AG09309 (cell line): ENCODE data around the gene RNF223.

DNA sequence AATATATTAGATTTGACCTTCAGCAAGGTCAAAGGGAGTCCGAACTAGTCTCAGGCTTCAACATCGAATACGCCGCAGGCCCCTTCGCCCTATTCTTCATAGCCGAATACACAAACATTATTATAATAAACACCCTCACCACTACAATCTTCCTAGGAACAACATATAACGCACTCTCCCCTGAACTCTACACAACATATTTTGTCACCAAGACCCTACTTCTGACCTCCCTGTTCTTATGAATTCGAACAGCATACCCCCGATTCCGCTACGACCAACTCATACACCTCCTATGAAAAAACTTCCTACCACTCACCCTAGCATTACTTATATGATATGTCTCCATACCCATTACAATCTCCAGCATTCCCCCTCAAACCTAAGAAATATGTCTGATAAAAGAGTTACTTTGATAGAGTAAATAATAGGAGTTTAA, 57.4 kb downstream of the OR4F16 start:
- RRBS, result no CpG with 5 or more reads among the region's 11 CpGs

DNA sequence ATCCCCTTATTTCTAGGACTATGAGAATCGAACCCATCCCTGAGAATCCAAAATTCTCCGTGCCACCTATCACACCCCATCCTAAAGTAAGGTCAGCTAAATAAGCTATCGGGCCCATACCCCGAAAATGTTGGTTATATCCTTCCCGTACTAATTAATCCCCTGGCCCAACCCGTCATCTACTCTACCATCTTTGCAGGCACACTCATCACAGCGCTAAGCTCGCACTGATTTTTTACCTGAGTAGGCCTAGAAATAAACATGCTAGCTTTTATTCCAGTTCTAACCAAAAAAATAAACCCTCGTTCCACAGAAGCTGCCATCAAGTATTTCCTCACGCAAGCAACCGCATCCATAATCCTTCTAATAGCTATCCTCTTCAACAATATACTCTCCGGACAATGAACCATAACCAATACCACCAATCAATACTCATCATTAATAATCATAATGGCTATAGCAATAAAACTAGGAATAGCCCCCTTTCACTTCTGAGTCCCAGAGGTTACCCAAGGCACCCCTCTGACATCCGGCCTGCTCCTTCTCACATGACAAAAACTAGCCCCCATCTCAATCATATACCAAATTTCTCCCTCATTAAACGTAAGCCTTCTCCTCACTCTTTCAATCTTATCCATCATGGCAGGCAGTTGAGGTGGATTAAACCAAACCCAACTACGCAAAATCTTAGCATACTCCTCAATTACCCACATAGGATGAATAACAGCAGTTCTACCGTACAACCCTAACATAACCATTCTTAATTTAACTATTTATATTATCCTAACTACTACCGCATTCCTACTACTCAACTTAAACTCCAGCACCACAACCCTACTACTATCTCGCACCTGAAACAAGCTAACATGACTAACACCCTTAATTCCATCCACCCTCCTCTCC, 56.7 kb downstream of the OR4F16 start:
- RRBS, result no CpG with 5 or more reads among the region's 18 CpGs

- RRBS, result no CpG with 5 or more reads among the region's 4 CpGs
These were observed 97.1 kb upstream of the SAMD11 start for GRCh38 chr1:826771-826870.

DNA sequence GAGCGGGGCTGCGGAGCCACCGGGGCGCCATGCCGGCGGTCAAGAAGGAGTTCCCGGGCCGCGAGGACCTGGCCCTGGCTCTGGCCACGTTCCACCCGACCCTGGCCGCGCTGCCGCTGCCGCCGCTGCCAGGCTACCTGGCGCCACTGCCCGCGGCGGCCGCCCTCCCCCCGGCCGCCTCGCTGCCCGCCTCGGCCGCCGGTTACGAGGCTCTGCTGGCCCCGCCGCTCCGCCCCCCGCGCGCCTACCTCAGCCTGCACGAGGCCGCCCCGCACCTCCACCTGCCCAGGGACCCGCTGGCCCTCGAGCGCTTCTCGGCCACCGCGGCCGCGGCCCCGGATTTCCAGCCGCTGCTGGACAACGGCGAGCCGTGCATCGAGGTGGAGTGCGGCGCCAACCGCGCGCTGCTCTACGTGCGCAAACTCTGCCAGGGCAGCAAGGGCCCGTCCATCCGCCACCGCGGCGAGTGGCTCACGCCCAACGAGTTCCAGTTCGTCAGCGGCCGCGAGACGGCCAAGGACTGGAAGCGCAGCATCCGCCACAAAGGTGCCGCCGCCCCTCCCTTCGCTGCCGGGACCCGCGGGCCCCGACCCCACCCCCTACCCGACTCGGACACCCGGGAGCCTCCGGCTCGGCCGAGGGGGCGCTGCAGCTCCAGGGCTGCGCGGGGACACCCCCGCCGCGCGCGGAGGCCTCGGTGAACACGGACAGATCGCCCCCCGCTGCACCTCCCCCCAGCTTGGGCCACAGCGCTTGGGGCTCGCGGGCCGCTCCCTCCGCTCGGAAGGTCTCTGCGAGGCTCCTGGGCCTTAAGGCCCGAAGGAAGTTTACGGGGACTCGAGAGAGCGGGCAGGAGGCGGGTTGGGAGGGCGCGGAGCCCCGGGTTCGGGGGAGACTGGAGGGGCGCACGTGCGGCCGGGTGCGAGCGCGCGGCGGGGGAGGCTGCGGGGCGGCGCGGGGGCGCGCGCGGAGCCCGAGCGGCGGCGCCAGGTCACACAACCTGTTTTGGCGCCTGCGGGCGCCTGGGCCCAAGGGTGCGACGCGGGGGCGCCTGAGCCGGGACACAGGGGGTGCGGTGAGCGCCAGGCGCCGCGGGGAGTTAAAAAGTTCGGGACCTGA, 1.0 kb downstream of the SAMD11 start:
- RRBS, result 3% methylated on average over 17 of the region's 149 CpGs

- RRBS, result no CpG with 5 or more reads among the region's 7 CpGs
These were observed 13.6 kb downstream of the NOC2L start for GRCh38 chr1:945505-945813.

DNA sequence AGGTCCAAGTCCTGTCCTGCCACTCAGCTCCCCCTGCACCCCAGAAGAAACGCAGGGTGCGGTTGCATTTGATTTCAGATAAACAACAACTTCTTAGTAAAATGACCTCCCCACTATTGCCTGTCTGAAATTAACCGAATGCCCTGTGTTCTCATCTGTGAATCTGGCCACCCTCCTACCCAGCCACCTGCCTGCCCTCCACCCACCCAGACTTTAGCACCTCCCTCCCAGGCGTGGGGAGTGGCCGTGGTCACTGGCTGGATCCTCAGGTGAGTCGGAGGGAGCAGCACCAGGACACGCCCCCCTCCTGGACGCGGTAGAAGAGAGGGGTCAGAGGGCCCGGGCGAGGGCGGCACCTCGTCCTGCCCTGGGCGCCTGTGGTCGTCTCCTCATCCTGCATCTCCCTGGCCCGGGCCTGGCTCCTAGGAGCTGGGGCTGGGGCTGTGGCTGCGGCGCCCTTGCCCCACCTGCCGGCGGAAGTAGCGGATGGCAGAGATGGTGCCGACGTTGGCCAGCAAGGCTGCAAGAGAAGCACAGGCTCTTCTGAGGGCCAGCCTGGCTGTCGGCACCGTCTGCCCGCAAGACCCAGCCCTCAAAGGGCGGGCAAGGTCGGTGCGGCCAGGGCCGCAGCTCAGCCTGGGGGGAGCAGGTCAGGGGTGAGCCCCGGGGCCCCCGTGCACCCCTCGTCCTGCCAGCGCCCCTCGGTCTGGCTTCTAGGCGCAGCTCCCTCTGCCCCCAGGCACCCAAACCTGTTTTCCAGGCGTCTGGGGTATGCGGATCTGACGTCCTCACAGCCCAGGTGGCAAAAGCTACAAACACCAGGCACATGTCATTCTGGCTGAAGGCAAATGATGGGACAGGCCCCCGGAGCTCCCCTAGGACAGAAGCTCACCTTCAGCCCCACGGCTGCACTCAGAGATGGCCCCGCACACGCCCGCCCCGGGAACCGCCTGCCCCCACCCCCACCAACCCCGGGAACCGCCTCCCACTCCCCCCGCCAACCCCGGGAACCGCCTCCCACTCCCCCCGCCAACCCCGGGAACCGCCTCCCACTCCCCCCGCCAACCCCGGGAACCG, 5.8 kb downstream of the PERM1 start:
- RRBS, result 19% methylated on average over 15 of the region's 57 CpGs

DNA sequence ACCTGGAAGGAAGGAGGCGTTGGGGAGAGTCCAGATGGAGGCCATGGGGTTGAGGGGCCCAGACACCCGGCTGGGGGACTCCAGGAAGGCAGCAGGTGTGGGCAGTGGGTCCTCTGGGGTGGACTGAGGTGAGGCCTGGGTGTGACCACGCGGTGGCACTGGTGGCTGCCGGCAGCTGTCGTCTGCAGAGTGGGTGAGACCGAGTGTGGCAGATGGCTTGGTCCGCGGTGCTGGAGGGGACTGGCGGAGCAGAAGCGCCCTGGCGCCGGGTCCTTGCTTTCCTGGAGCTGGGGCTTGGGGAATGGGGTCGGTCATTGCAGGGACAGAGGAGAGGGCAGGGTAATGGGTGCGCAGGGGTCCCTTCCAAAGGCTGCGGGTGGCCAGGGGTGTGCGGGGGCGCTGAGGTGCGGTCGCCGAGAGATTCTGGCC, 12.5 kb downstream of the AGRN start:
- RRBS, result 58% methylated on average over 10 of the region's 21 CpGs

- RRBS, result no CpG with 5 or more reads among the region's 11 CpGs
These were observed 19.6 kb downstream of the AGRN start for GRCh38 chr1:1039516-1039854.

GRCh38 chr1:1055967-1056117, 18.3 kb downstream of the RNF223 start:
- RRBS, result no CpG with 5 or more reads among the region's 6 CpGs

GRCh38 chr1:1073235-1074646, at the start of gene RNF223:
TSS of gene RNF223 (minus strand) at chr1:1074306.
- RRBS, result 60% methylated on average over 19 of the region's 52 CpGs

- RRBS, result no CpG with 5 or more reads among the region's 22 CpGs
These were observed 16.0 kb upstream of the RNF223 start for GRCh38 chr1:1090012-1090676.

DNA sequence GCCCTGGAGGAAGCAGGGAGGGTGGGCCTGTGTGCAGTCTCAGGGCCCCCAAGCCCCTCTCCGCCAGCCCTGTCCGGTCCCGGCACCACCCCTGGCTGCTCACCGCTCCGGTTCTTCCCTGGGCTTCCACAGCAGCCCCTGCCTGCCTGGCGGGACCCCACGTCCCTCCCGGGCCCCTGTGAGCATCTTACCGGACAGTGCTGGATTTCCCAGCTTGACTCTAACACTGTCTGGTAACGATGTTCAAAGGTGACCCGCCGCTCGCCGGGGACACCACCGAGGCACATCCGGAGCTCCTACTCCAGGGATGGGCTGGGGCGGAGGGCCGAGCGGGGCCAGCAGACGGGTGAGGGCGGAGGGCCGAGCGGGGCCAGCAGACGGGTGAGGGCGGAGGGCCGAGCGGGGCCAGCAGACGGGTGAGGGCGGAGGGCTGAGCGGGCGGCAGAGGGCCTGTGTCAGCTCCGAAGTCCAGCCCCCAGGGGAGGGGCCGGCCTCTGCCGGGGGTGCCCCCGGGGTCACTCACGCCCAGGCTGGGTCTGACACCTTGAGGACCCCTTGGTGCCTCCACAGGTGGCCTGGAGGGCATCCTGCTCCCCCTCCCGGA, 5.9 kb upstream of the TTLL10 start:
- RRBS, result 64% methylated on average over 13 of the region's 37 CpGs

DNA sequence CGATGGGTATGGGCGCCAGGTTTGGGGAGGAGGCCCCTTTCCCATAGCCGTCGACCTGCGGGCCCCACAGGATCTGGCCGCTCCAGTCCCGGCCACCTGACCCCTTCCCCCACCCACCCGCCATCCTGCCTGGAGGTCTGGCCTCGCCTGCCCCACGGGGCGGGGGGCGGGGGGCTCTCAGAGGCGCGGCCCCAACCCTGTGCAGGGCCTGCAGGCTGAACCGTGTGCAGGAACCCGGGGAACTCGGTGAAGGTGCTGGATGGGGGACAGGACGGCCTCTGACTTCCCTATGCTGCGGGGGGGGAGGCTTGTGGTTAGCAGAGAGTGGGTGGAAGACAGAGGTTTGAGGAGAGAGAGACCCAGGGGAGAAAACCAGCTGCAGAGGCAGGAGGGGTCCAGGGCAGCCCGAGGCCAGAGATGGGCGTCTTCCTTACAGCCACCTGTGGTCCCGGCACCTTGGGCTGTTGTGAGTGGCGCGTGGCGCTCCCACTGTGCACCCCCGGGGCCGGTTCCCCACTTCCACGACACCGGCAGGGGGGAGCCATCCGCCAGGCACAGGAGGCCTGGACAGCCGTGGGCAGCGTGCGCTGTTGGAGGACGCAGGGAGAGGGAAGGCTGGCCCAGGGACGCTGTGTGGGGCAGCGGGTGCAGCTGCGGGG, 2.5 kb upstream of the TNFRSF18 start:
- RRBS, result 77% methylated on average over 5 of the region's 37 CpGs

DNA sequence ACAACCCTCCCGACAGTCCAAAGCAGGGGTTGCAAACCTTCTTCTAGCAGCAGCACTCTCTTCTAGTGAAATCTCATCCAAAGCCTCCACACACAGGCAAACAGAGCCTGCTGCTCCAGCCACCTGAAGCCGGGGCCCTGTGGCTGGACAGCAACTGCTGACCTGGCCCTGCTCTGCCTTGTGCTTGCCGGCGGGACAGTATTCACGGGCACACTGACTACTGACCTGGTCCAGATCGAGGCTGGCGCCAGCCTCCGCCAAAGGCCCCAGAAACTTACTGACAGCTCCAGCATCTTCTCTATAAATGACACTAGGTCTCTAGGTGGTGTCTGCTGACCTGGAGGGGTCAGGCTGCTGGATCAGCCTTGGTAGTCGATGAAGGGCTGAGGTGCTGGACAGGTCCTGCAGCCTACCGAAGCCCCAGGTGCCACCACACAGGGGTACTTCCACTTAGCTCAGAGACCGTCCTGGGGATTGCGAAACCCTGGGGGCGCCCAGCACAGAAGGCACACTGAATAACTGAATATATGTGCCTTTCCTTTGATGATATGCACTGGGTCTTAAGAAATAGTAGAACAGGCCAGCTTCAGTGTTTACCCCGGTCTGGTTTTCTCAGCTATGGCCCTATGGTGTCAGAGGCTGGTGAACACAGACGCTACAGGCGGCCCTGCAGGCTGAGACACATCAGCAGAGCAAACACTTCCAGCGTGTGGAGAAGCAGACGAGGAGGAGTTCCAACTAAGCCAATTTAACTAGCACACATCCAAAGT, 11.0 kb downstream of the UBE2J2 start:
- RRBS, result 100% methylated on average over 2 of the region's 18 CpGs

DNA sequence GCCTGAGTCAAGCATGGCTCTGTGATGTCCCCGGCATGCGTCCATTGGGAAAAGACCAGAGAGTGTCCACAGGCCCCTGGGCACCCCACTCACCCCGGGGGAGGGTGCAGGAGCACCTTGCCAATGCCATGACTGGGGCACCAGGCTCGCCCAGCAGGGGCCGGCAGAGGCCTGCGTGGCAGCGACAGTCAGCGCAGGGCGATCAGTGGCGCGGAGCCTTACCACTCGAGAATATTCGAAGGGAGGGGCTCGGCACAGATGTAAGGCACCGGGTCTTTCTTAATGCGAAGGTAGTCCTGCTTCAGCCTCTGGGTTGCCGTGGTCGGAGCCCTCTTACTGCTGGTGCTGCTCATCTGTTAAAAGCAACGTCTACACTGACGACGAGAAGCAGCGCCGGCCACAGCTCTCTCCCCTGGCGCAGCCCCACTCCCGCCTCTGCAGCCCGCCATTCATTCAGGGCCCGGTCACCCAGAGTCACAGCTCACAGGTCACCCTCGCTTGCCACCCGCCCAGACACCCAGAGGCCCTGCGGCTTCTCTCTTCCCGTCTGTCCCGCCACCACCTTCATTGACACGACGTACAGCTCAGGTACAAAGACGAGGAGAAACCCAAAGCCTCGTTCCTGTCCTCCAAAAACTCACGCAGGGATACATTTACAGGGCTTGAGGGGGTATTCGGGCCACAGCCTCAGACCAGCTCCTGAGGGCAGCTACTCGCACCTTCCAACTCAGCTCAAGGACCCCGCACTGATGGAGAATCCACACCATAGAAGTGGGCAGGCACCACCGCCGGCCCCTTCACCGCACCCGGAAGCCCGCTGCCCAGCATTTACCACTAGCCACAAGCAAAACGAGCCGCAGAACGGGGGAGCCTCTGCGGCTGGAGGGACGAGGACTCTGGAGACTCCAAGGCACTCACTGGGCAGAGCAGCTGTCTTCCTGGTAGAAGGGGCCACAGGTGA, 5.7 kb downstream of the UBE2J2 start:
- RRBS, result 96% methylated on average over 7 of the region's 50 CpGs

- RRBS, result no CpG with 5 or more reads among the region's 7 CpGs
These were observed 3.3 kb downstream of the UBE2J2 start for GRCh38 chr1:1270273-1270807.

GRCh38 chr1:1272228-1273235, 1.1 kb downstream of the UBE2J2 start:
- RRBS, result 11% methylated on average over 5 of the region's 47 CpGs

DNA sequence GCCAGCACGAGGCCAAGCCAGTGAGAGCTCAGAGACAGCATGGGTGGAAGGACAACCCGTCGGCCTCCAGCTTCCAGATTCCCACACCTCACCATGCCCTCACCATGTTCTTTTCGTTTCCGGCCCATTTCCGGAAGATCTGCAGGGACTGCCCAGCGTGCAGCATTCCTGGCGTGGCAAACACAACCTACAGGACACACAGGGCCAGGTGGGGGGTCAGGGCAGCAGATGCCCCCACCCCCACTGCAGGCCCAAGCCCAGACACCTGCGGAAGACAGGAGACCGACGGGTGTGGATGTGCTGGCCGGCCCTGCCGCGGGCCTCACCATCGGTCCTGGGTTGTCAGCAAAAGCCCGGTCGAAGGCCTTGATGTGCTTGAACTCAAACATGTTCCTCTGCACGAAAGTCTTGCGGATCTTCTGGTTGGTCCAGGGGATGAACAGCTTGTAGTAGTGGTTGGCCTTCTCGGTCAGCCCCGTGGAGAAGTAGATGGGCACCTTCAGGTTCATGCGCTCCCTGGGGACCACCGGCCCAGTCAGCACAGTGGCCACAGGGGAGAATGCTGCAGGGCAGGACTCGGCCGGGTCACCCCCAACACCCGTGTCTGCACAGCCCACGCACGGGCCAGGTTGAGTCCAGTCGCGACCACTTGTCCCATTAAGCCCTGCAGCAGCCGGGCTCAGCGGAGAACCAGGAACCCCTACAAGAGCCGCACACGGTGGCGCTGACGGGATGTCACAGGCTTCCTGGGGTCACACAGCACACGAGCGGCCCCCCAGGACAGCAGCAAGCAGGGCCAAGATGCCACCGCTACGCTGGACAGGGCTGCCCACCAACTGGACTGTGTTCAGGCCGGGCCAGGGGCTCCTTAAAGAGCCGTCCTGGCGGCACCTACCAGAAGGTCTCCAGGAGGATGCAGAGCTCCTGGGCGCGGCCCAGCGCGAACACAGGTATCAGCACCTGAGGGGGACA, 5.3 kb downstream of the PUSL1 start:
- RRBS, result 84% methylated on average over 9 of the region's 47 CpGs

DNA sequence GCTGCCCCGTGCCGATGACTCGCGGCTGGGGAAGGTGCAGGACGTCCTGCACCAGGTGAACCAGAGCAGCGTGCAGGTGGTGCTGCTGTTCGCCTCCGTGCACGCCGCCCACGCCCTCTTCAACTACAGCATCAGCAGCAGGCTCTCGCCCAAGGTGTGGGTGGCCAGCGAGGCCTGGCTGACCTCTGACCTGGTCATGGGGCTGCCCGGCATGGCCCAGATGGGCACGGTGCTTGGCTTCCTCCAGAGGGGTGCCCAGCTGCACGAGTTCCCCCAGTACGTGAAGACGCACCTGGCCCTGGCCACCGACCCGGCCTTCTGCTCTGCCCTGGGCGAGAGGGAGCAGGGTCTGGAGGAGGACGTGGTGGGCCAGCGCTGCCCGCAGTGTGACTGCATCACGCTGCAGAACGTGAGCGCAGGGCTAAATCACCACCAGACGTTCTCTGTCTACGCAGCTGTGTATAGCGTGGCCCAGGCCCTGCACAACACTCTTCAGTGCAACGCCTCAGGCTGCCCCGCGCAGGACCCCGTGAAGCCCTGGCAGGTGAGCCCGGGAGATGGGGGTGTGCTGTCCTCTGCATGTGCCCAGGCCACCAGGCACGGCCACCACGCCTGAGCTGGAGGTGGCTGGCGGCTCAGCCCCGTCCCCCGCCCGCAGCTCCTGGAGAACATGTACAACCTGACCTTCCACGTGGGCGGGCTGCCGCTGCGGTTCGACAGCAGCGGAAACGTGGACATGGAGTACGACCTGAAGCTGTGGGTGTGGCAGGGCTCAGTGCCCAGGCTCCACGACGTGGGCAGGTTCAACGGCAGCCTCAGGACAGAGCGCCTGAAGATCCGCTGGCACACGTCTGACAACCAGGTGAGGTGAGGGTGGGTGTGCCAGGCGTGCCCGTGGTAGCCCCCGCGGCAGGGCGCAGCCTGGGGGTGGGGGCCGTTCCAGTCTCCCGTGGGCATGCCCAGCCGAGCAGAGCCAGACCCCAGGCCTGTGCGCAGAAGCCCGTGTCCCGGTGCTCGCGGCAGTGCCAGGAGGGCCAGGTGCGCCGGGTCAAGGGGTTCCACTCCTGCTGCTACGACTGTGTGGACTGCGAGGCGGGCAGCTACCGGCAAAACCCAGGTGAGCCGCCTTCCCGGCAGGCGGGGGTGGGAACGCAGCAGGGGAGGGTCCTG, 1.6 kb downstream of the TAS1R3 start:
- RRBS, result 93% methylated on average over 9 of the region's 78 CpGs

DNA sequence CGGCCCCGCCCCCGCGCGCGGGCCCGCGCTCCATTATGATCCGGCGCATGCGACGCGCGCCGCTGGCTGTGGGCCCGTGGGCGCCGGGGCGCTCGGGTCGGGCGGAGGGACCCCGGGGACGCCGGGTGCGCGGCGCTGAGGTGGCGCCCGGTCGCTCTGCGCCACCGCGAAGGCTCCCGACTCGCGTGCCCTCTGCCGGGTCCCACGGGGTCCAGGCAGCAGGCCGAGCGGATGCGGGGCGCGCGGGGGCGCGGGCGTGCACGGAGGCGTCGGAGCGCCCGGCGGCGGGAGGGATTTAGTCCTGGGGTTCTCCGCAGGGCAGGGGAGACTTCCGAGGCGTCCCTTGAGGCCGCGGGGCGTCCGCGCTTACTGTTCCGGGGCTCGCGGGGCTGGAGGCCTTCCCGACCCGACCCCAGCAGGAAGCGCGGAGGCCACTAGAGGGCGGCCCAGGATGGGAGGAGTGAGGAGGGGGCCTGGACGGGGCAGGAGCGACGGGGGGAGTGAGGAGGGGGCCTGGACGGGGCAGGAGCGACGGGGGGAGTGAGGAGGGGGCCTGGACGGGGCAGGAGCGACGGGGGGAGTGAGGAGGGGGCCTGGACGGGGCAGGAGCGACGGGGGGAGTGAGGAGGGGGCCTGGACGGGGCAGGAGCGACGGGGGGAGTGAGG, 437 bp upstream of the DVL1 start:
- RRBS, result 2% methylated on average over 47 of the region's 86 CpGs